Breast epithelium (tissue), 2 donors: ENCODE data around the genes OR10G4, OR10G7, PANX3 and ROBO4.

DNA sequence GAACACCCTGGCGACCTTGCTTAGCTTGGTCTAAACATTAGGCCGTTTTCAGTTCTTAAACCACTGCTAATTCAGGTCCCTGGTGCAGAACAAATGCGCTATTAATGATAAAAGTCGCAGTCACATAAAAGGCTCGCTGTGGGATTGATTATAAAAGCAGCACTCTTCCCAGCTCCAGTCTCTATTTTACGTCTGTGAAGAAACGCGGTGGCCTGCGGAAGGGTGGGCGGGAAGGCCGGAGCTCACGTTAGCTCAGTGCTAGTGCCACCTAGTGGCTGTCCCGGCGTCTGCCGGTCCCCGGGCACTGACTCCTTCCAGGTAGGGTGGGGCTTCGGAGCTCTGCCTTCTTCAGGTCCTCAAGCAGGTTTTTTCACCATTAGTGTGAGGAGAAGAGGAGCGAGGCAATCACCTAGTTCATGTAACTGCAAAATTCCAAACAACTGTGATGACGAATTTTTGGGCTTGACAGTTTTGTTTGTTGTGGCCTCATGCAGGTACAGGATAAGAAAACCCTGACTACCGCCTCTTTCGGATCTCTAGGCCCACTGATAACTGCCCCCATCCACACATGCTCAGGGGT is 66.4 kb upstream of the CLMP start:
- PRO-cap = no peak
- RAMPAGE, long total RNA, 2 experiments = no peak in any of the 2 experiments

- PRO-cap = no peak
- RAMPAGE, long total RNA, 2 experiments = no peak in any of the 2 experiments
These were observed 39.0 kb downstream of the GRAMD1B start for GRCh38 chr11:123468860-123469658.

GRCh38 chr11:123472271-123473004 is 42.4 kb downstream of the GRAMD1B start:
- PRO-cap = no peak
- RAMPAGE, long total RNA, 2 experiments = no peak in any of the 2 experiments

DNA sequence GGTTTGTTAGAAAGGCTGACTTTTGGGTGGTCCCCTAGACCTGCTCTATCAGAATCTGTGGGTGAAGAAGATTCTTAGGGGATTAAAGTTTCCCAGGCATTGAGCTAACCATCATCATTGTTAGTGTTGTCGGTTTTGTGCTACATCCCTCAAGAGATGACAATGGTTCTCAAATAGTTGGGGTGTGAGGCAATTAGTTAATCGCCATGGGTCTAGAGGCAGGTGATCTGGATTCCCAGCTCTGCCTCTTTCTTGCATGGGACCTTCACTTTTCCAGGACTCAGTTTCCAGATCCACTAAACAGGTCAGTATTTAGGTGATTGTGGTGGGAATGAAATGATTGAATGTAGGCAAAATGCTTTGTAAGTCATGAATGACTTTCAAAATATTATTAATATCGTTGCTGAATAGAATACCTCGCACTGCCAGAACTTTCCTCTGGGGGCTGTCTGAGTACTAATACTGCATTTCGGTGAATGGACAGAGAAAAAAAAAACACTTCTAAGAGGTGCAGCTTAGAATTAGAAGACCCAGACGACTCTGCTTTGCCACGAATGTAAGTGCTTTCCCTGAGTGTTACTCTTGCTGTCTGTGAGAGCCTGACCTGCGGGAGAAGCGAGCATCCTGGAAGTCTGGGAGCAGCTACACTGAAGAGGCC is 95.2 kb downstream of the SCN3B start:
- PRO-cap = no peak
- RAMPAGE, long total RNA, 2 experiments = no peak in any of the 2 experiments

GRCh38 chr11:123798198-123798397 is 8.1 kb downstream of the OR6M1 start:
- PRO-cap = no peak
- RAMPAGE, long total RNA, 2 experiments = no peak in any of the 2 experiments

DNA sequence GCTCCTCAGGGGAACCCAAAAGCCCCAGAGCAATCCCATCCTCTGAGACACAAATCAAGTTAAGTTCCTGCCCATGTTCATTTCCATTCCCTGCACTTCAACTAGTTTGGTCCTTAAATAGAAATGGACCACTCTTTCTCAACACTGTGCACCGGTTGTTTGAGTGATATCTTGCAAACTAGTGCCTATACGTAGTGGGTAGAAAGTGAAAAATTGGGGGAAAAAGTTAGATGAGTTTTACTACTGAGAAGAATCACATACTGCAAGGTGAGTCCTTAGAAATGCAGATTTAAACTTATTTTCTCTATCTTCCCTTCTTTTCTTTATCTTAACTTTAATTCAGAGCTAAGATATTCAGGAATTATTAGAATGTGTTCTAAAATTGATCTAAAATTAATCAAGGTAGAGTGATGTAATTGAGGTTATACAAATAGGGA is at the start of gene OR10G4:
Gene OR10G4 (plus strand): TSS at position 152 of the 437 bp plus-strand sequence.
- PRO-cap = no peak
- RAMPAGE, long total RNA, 2 experiments = no peak in any of the 2 experiments

- PRO-cap = no peak
- RAMPAGE, long total RNA, 2 experiments = no peak in any of the 2 experiments
These were observed at the start of gene OR10G7 for GRCh38 chr11:124041197-124041737. TSS of gene OR10G7 (minus strand) at chr11:124041325.

- PRO-cap = no peak
- RAMPAGE, long total RNA, 2 experiments = no peak in any of the 2 experiments
These were observed at the start of gene PANX3 for GRCh38 chr11:124611267-124611589. TSS of gene PANX3 (plus strand) at chr11:124611428.

GRCh38 chr11:124717721-124718736 is 21.7 kb upstream of the NRGN start:
- PRO-cap = no peak
- RAMPAGE, long total RNA, 2 experiments = no peak in any of the 2 experiments

DNA sequence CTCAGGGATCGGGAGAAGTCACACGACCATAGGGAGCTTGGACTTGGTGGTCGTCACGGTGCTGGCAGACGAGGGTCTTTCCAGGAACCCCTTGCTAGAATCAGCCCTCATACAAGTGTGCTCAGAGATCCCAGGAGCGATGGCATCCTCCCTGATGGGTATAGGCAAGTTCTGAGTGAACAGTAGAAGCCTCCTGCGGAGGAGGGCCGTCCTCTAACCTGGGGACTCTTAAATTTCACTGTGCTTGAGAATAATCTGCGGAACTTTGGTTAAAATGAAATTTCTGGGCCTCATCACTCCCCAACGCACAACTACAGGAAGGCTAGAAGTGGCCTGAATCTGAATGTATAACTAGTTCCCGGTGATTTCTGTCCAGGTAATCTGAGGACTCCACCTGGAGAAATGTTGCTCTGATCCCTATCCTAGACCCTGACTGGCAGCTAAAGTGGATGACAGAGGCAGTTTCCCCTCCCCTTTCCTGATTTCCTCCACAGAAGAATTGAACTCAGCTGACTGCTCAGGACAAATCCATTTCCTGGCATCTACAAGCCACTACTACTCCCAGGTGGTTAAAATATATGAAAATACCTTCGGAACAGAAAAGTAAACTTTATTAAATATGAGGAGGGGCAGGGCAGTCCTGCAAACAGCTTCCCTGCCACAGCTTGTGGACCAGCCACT is 4.4 kb downstream of the VSIG2 start:
- PRO-cap = no peak
- RAMPAGE, long total RNA, 2 experiments = no peak in any of the 2 experiments

- PRO-cap = no peak
- RAMPAGE, long total RNA, 2 experiments = no peak in any of the 2 experiments
These were observed 3.9 kb downstream of the ESAM start for GRCh38 chr11:124758168-124758701.

DNA sequence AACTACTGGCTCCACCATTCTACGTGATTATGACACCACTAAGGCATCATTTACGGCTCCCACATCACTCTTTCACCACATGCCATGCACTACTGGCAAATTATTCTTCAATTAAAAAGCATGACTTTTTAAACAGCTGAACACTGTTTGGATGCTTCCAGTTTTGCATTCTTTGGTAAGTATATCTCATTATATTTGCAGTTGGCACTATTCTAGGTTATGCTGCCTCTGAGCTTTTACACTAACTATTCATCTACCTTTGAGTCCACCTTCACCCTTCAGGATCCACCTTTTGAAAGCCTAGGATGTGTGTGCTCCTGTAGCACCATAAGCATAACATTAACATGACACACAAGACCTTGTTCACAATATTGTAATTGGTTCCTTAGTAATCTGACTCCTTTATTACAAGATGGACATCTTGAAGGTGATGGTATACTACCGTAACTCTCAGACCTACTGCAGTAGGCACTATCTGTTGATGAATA is 7.9 kb downstream of the MSANTD2 start:
- PRO-cap = no peak
- RAMPAGE, long total RNA, 2 experiments = no peak in any of the 2 experiments

- PRO-cap = no peak
- RAMPAGE, long total RNA, 2 experiments = no peak in any of the 2 experiments
These were observed 4.5 kb downstream of the ROBO4 start for GRCh38 chr11:124892984-124893727.

DNA sequence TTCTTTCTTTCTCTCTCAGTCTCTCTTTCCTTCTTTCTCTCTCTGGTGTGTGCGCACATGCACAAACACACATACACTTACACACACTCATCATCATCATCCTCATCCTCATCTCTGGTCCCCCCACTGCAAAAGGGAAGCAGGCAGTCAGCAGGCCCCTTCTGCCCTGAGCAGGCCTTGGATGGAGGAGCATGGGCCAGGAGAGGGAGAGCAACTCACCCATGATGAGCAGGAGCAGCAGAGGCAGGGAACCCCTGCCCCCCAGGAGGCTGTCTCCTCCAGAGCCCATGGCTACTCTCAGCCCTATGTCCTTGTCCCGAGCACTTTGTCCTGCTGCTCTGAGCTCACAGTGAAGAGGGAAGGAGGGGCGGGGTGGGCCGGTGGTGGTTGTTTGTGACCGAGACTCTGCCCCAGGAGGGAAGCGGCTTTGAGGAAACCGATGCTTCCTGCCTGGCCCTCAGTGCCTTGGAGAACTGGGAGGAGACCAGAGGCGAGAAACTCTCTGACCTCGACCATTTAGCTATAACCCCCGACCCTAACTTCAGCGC is at the start of gene ROBO4:
Gene ROBO4 (minus strand): TSS at position 359 of the 548 bp plus-strand sequence.
- PRO-cap = unidirectional peak, plus-strand start at position 460 of the sequence
- RAMPAGE, long total RNA, 2 experiments = start-site peak on the minus strand in 2 of 2 experiments, centred at positions 313 to 327 of the sequence, 41 to 77 reads per replicate

DNA sequence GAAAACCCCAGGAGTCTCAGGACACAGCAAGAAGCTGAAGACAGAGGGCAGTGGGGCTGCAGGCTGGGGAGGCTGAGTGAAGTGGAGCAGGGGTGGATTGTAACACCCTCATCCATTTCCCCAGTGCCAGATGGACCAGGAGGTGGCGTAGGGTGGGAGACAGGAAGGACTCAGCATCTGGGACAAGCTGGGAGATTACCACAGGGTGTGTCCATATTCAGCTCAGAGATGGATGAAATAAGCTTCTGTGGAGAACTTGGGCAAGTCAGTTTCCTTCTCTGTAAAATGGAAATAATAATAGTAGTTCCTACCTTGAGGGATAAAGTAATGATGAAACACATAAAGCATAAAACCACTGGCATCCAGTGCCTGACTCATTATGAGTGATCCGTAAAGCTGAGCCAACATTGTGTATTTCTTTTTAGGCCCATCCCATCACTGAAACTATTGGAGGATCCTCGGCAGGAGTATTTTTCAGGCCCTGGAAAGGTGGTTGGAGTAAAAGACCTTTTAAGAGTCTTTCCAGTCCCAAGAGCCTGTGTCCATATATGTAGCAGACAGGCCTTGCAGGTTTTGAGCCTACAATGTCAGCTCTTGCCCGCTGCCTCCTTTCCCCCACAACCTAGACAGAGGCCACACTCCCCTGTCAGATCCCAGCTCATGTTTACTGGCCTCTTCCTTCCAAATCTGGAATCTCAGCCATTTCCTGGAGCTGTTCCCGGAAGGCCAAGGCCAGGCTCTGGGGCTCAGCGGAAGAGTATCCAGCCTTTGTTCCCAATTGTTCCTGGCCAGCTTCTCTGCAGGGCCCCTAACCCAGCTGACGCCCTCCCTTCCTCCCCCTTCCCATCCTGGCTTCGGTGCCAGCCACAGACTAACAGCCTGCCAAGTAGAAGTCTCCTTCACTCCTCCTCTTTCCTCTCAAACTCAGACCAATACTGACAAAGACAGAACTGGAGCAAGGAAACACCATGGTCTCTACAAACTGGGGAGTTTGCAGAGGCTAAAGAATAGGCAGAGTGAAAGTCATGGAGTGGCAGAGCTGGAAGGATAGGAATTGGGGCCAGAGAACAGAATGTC is 872 bp upstream of the ROBO4 start:
- PRO-cap = no peak
- RAMPAGE, long total RNA, 2 experiments = no peak in any of the 2 experiments

DNA sequence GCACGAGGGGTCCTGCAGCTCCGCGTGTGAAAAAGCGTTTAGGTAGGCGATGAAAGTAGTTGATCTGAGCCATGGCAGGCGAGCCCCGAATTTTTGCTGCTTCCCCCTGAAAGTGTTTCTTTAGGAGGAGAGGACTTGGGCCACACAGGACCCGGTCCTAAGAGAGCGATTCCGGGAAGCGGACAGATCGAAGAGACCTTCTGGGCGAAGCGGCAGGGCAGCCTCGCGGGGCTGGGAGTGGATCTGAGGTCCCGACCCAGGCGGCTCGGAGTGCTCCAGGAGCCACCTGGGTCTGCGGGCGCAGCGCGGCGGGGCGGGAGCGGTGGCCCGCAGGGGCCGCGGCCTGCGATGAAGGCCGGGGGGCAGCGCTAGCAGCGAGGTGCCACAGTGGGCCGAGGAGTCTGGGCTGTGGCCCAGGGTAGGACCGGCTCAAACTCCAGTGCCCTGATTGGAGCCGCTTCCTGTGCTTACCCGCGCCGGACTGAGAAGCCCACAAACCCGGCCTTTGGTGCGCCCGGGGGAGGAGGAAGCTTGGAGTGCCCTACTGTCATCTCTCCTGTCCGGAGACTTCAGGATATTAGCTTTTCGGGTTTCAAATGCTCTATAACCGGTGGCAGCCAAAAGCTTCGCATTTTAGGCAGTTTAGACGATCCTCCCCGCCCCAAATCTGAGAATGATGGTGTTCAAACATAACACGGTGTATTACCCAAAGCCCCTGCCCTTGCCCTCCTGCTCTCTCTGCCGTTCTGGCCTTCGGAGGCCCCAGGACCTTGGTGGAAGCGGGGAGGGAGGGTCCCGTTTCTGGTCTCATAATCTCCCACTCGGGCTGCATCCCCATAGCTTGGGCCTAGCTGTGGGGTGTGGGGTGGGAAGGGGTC is 2.0 kb downstream of the PKNOX2 start:
- PRO-cap = no peak
- RAMPAGE, long total RNA, 2 experiments = no peak in any of the 2 experiments

DNA sequence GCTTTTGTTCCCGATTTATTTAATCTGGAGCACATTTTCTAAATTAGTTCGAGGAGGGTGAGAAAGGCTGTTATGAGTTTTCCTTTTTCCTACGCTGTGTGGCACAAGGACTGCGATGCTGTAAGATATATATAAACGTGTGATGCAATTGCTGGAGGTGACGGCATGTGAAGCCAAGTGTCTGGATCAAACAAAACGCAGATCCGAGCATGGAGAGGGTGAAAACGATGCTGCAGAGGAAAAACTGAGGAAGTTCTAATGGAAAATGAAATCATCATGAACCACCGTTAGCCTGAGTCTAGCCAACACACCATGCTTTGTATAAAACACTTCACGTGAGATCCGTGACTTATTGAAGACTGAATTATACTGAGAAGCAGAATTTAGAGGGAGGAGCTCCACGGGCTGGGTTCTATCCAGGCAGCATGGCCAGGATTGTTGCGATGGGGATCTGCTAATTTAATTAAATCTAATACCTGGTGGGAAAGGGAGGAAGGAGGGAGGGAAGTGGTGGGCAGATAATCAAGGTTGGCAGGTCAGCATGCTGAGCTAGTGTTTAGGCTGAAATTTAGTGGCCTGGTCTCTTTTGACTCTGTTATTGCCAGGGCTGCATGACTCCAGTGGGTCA is 4.5 kb downstream of the PKNOX2 start:
- PRO-cap = no peak
- RAMPAGE, long total RNA, 2 experiments = no peak in any of the 2 experiments

DNA sequence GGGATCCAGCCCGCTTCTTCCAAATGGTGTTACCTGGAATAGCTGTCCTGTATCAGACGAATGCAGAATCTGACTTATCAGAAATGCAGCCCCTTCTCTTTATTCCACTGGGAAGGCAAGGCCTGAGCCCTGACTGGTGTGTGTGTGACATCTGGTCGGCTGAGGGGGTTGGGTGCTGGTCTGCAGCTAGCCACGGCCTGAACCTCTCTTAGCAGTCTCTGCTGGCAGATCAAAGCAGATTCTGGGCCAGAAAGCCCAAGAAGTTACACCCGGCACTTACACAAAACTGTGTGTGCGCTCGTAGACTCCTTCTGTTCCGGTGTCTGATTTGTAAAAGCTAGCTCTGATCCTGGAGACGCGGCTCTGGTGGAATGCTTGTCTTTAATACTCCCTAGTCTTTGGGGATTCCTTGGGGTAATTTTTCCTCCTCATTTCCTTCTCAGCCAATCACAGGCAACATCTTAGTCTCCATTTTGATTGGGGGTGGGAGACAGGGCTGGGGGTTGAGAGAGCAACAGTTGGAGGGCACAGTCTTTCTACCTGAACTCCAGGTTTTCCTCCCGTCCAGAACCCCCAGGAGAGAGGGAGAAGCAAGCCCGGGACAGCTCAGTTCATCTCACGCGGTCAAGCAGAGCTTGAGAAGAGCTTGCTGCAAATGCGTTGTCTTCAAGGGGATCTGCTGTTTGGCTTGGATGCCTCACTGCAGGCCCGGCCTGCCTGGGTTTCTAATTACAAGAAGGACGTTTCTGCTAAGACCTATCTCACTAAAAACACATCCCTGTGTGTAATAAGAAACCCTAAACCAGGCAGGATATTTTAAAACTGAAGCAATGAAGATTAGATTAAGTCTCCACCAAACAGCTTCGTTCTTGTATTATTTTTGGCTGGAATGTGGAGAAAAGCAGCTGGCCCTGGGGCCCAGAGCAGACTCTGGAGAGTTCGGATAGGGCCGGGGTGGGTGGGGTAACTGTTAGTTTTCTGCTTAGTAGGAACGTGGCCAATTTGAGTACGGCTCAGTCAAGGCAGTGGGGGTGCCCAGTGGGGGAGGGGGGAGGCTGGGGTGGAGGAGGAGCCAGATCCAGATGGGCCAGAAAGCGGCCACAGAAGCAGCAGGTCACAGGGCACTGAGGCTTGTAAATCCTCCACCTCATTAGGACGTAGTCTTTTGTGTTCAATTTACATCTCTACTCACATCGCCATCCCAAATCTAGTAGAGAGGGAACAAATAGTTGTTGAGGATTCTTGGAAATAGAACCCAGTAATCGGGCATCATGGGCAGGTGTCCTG is 5.8 kb downstream of the PKNOX2 start:
- PRO-cap = no peak
- RAMPAGE, long total RNA, 2 experiments = no peak in any of the 2 experiments

GRCh38 chr11:125261474-125262084 is 97.0 kb downstream of the PKNOX2 start:
- PRO-cap = no peak
- RAMPAGE, long total RNA, 2 experiments = no peak in any of the 2 experiments

DNA sequence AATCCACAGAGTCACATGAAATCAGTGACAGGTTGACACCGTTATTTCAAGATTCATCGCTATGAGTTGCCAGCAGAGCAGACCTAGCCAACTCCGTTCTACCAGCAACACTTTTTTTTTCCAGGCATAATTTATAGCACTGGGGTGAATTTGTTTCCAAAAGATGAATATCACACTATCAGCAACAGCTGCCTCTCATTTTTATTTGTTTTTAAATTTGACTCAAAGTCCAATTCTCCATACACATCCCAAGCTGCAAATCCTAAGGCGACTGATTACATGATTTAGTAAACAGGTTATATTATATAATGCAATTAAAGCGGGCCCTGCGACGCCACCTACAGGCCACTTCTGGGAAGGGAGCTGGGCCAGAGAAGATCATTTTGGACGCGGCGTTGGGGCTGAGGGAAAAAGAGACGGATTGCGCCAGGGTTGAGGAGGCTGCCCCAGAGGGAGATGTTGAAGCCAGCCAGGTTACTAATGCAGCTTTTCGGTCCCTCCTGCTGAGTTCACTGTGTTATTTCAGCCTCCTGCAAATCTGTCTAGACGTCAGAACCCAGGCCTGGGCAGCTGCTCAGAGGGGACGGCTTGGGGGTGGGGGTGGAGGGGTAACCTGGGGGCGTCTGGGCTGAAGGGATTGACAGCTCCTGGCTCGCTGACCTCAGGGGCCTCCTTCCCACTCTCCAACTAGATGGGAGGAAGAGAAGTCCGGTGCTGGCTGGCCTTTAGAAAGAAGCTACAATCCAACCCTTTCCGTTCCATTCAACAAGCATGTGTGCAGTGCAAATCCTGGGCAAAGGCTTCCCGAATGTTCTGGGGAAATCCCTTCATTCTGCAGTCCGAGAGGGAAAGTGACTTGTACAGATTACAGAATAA is 150.2 kb downstream of the FEZ1 start:
- PRO-cap = no peak
- RAMPAGE, long total RNA, 2 experiments = no peak in any of the 2 experiments